Airway epithelial cell (primary cell): ENCODE results near the genes ZNF593, CNKSR1 and DHDDS.

GRCh38 chr1:25485453-25485880 is 54.8 kb downstream of the MACO1 start:
- RAMPAGE, long total RNA, result no peak

DNA sequence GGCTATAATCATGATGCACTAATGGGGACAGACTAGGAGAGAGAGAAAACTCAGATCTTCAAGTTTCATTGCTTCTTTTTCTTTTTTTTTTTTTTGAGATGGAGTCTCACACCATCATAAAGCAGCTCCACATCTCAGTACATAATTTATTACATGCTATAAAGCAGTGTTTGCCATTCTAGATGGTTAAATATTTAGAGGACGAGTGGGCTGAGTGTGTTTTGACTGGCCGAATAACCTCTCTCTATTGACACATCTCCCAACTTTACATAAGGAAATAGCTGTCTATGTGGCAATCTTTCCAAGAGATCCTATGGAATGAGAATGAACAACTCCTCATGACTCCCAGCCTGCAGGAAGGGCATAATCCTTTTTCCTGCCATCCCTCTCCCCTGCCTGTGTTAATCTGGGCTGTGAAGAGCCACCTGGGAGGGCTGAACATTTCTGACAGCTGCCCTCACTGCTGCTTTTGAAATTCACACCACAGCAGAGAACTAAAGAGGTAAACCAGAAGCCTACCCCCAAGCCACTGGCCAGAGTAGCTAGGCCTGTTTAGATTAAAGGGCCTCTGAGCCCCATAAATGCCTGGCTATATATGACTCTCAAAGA is 42.2 kb upstream of the LDLRAP1 start:
- RAMPAGE, long total RNA, result no peak

GRCh38 chr1:25727785-25728635 is 72.0 kb upstream of the SELENON start:
- RAMPAGE, long total RNA, result no peak

DNA sequence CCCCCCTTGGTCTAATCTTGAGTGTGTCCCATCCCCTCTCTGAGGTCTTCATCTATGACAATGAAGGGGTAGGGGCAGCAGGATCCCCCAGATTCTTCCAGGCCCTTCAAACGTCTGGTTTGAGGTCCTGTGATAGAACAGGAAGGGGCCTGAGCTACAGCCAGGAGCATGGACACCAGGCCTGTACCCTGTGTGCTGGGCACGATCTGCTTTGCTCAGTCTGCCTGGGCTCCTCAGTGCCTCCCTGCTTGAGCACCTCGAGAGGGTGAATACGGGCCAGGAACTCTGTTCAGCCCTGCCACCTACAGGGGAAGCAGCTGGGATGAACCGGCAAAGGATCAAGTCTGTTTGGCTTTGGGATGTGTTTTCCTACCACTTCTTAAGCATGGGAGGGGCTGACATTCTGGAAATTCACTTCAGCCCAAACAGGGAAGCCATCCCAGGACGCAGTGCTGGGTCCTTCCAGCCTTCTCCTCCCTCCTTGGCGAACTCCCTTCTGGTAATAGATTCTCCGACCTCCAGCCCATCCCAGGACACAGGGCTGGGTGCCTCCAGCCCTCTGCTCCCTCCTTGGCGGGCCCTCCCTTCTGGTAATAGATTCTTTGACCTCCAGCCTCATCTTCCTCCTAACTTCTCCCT is 55.9 kb upstream of the SELENON start:
- RAMPAGE, long total RNA, result no peak

DNA sequence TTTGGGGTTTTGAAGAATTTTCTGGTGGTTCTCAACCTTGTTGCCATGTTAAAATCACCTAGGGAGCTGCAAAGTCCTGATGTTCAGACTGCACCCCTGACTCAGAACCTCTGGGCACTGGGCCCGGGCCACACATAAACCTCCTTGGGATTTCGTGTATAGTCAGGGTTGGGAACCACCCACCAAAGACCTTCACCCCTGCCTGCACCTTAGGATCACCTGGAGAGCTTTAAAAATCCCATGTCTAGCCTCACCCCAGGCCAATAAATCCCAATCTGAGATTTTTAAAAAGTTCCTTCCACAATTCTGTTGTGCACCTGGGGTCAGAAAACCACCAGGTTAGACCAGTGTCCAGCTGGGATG is 26.2 kb upstream of the SELENON start:
- RAMPAGE, long total RNA, result no peak

DNA sequence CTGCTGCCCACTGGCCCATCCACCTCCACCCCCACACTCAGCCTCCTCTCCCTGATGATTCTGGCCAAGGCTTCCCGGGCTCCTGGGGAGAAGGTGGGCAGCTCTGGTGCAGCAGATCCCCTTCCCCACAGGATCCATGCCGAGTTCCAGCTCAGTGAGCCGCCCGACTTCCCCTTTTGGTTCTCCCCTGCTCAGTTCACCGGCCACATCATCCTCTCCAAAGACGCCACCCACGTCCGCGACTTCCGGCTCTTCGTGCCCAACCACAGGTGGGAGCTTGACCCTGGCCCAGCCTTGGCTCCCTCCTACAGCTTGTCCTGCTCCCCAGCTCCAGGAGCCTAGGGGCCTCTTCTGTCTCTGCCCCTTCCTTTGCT is 9.5 kb downstream of the SELENON start:
- RAMPAGE, long total RNA, result no peak

- RAMPAGE, long total RNA, result no peak
Measured at GRCh38 chr1:25813767-25814360, 5.9 kb upstream of the MTFR1L start.

- RAMPAGE, long total RNA, result no peak
Measured at GRCh38 chr1:25816090-25816762, 3.5 kb upstream of the MTFR1L start.

DNA sequence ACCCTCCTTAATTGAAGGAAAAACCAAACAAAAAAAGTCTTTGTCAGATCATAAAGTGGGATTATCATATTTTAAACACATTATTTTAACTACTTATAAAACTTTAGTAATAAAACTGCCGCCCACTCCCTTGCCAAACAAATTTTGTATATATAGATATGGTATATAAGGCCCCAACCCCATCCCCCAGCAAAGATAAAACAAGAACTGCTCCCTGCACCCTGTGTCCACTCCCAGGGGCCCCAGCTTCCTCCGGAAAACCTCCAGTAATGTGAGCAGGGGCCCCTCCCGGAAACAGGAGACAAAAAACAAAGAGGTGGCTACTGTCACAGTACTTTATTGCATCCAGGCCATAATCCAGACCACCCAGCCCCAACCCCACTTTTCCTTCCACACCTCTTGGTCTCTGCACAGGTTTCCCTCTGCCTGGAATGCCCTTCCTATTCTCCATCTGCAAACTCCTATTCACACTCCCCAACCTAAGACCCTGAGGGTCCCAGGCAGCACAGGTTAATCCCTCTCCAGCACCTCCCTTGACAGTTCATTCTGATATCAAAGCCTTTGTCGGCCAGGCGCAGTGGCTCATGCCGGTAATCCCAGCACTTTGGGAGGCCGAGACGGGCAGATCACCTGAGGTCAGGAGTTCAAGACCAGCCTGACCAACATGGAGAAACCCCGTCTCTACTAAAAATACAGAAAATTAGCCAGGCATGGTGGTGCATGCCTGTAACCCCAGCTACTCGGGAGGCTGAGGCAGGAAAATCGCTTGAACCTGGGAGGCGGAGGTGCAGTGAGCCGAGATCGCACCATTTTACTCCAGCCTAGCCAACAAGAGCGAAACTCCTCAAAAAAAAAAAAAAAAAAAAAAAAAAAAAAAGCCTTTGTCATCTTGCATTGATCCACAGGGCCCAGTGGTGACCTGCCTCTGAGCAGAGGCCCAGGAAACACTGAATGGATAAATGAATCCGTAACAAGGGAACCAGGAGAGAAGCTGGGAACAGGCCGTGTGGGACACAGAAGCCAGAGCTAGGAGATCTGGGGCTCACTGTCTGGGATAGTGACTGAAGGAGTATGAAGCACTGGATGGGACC is 2.3 kb upstream of the AUNIP start:
- RAMPAGE, long total RNA, result no peak

DNA sequence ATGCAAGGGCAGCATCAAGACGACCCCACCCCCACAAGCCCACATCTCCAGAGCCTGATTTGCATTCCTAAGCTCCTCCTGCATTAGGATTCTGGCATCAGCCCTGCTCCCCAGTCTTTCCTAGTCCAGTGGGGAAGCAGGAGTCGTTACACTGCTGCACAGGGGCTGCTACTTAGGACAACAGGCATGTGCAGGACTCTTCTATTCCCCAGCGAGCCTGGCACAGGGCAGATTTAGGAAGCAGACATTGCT is 7.9 kb downstream of the PAQR7 start:
- RAMPAGE, long total RNA, result no peak

DNA sequence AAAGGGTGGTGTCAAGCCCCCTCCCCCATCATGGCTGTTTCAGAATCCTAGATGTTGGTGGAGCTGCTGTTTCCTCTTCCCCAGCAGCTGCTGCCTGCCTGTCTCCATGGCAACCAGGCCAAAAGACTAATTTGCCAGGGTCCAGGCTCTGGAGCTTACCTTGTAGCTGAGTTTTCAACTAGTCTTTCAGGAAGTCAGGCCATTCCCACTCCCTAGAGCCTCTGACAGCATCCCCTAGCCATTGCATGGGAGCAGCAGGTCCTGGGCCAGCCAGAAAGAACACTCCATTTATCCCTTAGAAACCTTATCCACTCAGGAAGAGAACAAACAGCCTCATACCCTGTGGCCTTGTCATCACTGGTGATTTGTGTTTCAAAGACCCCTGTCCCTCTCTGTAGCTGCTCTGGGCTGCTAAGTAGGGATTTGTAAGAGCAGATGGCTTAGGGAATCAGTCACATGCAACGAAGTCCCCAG is 21.4 kb upstream of the STMN1 start:
- RAMPAGE, long total RNA, result no peak

DNA sequence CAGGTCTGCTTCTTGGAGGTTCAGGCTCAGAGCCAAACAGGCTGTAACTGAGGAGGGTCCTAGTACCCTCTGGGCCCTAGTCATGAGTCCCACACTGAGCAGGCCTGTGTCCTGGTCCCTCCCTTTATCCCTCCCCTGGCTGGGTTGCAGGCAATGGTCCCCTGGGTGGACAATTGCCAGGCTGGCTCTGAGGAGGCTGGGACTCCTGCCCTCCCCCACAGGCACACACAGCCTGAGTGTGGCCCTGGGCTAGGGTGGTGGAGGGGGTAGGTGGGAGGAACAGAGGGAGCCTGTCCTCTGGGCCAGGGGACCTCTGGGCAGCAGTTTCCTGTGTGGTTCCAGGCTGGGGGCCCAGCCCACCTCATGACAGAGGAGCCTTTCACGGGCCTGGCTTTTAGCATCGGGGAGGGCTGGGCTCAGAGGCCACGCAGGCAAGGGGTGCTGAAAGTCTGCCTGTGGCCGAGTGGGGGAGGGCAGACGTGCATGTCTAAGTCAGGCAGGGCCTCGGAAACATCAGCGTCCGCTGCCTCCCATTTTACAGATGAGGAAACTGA is 6.9 kb downstream of the EXTL1 start:
- RAMPAGE, long total RNA, result no peak

- RAMPAGE, long total RNA, result no peak
Measured at GRCh38 chr1:26126972-26128014, 15.7 kb downstream of the PDIK1L start.

- RAMPAGE, long total RNA, result start-site peak on the plus strand at chr1:26169904-26169961, 461 and 195 reads in 2 replicates
Measured at GRCh38 chr1:26169409-26170388, at the start of gene ZNF593. TSS of gene ZNF593 (plus strand) at chr1:26169908.

GRCh38 chr1:26177023-26177588 is at the start of gene CNKSR1:
TSS of gene CNKSR1 (plus strand) at chr1:26177491.
- RAMPAGE, long total RNA, result start-site peak on the plus strand at chr1:26177471-26177518, 30 and 23 reads in 2 replicates

GRCh38 chr1:26182334-26182820 is 5.1 kb downstream of the CNKSR1 start:
- RAMPAGE, long total RNA, result no peak

DNA sequence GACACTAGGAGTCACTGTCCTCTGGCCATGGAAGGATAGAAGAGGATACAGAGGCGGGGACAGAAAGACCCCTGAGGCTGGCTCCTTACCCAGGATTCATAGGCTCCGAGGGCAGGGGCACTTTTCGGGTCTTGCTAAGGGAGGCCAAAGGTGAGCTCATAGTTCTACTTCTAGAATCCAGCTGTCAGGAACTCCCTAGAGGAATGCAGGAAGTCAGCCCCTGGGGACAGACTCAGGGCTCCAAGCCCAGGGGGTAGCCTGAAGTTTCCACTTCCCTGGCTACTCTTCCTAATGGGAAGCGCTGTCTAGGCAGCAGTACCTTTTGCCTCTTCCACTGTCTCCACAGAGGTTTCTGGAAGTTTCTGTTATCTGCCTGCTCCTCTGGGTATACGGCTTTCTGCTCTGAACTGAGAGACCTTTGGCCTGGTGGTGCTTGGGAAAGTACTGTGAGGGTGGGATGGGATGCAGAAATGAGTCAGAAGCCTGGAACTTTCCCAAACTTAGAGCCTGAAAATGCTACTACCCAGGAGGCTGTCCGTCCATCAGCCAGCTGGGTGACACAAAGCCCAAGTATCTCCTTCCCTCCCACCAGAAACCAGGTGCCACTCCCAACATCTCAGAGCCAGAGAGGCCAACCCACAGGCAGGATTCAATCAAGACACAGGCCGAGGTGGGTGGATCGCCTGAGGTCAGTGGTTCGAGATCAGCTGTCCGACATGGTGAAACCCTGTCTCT is 3.5 kb downstream of the UBXN11 start:
- RAMPAGE, long total RNA, result no peak

- RAMPAGE, long total RNA, result no peak
Measured at GRCh38 chr1:26351506-26352385, 2.2 kb downstream of the CRYBG2 start.

DNA sequence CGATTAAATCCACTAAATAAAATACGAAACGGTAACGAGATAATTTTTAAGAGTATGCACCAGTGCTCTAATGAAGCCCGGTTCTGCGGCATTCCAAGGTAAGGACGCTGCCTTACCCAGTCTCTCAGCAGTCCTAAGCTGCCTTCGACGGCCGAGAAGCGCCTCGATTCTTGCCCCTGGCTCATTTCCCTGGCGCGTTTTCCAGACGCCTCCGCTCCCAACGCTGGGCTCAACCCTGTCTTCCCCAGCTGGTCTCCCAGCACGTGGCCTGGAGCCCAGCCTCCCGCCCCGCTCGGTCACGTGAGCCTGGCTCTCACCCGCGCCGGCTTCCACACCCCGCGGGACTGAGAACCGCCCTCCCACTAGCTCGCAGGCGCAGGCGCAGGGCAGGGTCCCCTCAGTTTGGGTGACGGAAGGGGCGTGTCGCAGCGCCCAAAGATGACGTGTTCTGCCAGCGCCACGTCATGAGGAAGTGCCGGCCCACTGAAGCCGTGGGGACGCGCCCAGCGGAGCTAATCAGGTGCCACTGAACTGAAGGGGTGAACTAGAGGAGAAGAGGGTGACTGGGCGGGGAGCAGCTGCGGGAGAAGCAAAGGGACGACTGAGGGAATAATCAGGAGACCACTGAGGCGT is at the start of gene DHDDS:
DHDDS (plus strand) TSS at position 465 of the 633 bp plus-strand sequence.
- RAMPAGE, long total RNA, result no peak

DNA sequence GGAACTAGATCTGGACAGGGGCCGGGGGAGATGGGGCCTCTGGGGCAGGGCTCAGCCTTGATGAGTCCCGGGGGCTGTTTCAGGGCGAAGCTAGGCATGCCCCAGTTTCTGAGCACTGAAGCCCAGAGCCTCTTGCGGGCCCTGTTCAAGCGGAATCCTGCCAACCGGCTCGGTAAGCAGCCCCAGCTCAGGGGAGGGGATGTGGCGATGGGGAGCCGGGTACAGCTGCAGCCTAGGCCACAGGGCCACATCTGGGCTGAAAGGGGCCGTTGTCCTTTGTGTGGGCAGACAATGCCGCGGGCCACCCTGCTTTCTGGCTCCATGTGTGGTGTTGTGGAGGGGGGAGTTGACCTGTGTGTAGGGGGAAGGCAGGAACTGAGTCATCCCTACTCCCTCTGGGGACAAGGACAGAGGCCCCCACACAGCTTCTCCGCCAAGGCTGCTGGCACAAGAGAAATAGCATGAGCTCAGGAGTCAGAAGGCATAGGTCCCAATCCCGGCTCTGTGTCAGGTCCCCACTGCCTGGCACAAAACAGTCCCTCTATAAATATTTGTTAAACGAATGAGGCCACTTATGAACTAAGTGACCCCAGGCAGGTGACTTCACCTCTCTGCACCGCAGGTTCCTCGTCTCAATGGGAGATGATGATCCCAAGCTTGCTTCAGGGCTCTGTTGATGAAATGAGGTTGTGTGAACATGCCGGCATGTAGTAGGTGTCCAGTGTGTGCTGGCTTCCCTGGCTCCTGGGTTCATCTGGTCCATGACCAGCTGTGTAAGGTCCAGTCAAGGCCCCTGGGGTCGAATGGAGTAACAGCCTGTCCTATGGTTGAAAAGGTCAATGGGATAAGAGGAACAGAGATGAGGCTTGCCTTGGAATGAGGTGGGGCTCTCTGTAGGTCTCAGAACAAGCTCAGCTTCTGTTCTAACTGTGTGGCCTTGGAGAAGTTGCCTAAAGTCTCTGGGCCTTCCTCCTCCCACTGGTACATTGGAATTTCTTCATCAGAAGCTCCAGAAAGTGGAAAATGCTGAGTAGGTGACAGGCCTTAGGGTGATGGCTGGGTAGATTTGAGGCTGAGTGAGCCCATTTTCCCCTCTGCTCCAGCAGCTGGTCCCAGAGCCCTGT is 26.3 kb downstream of the RPS6KA1 start:
- RAMPAGE, long total RNA, result no peak